Progenitor cell of endocrine pancreas (in vitro differentiated cells): ENCODE results near the gene ZKSCAN7.

- PRO-cap: no peak
Observed at GRCh38 chr3:43192381-43192980, 86.6 kb upstream of the POMGNT2 start.

DNA sequence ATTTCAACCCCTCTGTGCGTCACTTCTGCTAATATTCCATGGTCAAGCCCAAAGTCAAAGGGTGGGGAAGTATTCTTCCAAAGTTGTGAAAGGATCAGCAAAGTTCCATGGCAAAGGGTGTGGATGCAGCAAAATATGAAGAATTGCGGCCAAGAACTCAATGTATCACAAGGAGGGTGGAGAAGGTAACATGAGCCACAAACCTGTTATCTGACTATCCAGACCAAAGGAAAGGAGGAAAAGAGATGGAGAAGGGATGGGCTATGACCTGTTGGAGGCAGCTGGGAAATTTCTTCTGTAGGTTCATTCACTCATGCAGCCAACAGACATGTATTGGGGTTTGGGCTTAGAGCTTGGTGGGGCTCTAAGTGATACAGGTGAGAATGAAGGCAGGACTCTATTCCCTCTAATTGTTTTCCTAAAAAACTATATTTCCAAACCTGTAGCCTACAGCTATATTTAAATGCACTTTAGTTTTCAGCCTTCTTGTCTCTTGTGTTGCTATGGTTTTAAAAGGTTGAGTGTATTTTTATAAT is 71.0 kb upstream of the SNRK start:
- PRO-cap: no peak

GRCh38 chr3:43572609-43572902 is 49.3 kb downstream of the ANO10 start:
- PRO-cap: no peak

GRCh38 chr3:43638538-43639259 is 16.9 kb upstream of the ANO10 start:
- PRO-cap: no peak

GRCh38 chr3:44509619-44510066 is 32.2 kb upstream of the ZNF445 start:
- PRO-cap: unidirectional peak, plus-strand start at chr3:44509895

DNA sequence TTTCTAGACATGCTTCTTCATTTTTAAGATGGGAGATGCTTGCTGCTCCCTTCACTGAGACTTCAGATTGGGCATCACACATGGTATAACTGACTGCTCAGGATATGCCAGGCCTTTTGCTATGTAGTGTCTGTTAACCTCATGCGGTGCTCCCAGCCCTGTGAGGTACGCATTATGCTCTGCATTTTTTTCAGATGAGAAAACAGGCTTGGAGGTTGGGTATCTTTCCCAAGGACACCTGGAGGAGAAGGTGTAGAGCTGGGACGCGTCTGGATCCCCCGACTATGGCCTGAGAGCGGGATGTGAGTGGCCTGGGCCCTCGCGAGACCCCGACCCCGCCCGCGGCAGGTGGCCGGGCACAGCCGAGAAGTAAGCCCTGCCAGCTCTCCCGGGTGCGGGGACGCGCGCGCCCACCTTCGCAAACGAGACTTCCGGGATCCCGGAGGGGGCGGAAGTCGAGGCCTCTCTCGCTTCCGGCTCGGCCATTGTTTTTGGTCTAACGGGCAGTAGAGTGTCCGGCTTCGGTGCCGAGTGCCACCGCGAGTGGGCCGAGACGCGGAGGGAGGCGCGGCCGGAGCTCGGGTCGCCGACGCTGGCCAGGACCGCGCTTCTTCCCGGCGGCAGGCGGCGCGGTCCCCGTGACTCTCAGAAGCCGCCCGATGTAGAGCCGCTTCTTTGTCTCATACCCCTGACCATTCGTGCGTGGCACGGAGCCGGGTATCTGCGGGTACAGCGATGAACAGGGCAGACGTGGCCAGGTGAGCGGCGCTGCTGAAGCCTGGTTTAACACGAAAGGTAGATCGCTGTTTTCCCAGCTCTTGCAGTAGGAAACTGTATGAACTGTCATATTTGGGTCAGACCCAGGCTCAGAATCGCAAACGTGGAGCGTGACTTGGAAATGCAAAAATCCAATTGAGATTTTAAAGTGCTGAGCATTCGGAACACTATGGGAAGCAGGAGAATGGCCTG is at the start of gene ZKSCAN7:
TSS of gene ZKSCAN7 (plus strand) at position 470 of the 969 bp plus-strand sequence.
- PRO-cap: bidirectional peak, plus-strand start at position 485 of the sequence, minus-strand start at position 304 of the sequence; bidirectional peak, plus-strand start at position 720 of the sequence, minus-strand start at position 700 of the sequence

DNA sequence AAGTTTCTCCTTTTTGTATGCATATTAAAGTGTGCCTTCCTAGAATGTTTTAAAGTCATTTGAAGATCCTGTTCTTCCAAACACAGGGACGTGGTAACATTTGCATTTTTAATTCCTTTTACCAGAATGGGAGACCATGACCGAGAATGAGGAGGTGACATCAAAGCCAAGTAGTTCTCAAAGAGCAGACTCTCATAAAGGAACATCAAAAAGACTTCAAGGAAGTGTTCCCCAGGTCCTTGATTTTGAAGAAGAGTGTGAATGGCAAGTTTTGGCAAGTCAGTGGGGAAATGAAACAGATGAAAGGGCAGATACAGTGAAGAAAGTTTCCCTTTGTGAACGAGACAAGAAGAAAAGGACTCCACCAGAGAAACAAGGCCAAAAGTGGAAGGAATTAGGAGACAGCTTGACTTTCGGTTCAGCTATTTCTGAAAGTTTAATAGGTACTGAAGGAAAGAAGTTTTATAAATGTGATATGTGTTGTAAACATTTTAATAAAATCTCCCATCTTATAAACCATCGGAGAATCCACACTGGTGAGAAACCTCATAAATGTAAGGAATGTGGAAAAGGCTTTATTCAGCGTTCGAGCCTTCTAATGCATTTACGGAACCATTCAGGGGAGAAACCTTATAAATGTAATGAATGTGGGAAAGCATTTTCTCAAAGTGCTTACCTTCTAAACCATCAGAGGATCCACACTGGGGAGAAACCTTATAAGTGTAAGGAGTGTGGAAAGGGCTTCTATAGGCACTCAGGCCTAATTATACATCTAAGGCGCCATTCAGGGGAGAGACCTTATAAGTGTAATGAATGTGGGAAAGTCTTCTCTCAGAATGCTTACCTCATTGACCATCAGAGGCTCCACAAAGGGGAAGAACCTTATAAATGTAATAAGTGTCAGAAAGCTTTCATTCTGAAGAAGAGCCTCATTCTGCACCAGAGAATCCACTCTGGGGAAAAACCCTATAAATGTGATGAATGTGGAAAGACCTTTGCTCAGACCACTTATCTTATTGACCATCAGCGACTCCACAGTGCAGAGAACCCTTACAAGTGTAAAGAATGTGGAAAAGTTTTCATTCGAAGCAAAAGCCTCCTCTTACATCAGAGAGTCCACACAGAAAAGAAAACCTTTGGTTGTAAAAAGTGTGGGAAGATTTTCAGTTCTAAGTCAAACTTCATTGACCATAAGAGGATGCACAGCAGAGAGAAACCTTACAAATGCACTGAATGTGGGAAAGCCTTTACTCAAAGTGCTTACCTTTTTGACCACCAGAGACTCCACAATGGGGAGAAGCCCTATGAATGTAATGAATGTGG is 6.3 kb upstream of the ZNF35 start:
- PRO-cap: no peak

- PRO-cap: no peak
Observed at GRCh38 chr3:44914311-44915002, 40.0 kb downstream of the TGM4 start.

DNA sequence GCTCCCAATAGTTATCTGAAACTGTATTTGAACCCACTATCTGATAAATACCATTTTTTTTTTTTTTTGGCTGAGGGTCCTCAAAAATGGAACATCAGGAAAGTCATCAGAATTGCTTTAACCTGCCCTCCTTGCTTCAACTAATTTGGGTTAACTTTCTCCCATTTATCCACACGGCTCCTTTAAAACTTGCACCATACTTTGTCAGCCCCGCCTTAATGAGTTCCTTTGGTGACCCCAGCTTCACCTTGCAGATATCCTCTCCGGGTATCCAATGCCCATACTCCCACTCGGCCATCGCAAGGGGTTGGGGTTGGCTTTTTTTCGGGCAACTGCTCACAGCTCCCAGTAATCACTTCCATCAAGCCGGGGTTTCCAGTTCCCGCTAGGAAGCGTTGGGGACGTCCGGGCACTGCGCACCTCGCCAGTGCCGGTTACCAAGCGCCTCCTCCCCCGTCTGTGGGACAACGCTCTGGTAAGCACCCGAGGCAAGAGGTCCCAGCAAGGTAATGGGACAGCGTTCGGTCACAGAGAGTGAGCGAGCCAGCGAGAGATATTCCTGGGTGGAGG is 887 bp downstream of the ZDHHC3 start:
- PRO-cap: unidirectional peak, plus-strand start at position 504 of the sequence

- PRO-cap: no peak
Observed at GRCh38 chr3:44977129-44977604, 1.1 kb downstream of the EXOSC7 start.

DNA sequence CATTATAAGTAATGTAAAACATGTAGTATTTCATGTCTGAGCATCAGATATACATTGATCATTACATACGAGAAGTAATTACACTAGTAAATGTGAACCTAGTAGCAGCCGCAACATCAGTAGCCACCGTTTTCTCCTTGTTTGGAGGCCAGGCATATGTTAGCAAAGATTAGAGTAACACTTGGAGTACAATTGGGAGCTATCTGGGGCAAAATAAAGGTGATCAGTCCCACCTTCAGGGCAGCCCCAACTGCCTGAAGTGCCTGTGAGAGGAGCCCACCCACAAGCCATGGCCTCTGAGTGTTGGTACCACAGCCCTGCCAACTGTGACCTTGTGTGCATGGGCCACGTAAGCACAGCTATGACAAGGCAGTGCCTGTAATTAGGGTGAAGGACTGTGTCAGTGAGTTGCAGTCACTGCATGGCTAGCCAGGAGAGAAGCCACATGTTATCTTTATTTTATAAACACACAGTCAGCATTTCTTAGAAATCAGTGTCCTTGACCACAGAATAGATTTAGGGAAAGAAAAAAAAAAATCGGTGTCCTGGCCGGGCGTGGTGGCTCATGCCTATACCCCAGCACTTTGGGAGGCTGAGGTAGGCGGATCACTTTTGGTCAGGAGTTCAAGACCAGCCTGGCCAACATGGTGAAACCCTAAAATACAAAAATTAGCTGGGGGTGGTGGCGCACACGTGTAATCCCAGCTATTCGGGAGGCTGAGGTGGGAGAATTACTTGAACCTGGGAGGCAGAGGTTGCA is 24.8 kb downstream of the EXOSC7 start:
- PRO-cap: no peak

DNA sequence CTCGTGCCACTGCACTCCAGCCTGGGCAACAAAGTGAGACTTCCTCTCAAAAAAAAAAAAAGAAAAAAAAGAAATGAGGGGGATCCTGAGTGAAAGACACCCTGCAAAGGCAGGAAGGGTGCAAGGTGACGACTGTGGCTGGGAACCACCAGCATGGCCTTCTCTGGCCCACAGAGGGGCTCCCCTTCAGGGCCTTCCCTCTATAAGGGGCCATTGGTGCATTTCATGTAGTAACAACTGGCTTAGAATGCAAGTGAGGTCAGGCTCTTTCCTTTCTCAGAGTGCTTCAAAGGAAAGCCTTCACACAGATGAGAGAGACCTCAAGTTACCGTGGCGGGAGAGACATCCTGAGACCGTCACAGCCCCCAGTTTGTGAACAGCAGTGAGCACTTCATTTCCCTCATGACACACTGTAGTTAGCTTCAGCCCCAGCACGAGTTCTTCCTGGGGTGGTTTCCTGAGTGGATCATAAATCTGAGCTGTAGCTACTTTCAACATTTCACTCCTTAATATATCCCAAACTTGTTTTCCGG is 96.6 kb upstream of the LIMD1 start:
- PRO-cap: no peak

- PRO-cap: no peak
Observed at GRCh38 chr3:45547720-45548527, 46.6 kb upstream of the LIMD1 start.

GRCh38 chr3:45607714-45608115 is 13.2 kb downstream of the LIMD1 start:
- PRO-cap: no peak

DNA sequence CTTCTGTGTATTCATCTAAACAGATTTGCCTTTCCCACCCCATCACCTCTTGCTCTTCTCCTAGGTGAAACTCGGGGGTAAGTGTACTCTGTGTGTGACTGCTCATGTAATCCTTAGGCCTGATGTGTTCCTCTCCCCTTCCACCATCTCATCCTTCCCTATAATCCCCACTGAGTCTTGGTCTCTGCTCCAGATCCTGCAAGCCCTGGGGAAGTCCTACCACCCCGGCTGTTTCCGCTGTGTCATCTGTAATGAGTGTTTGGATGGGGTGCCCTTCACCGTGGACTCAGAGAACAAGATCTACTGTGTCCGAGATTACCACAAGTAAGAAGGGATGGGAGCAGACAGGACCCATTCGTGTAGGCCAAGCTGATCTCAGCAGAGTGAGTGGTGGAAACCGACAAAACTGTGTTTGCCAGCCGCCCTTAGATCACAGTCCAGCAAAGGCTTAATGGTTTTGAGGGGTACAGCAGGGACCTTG is 16.7 kb upstream of the SACM1L start:
- PRO-cap: no peak

DNA sequence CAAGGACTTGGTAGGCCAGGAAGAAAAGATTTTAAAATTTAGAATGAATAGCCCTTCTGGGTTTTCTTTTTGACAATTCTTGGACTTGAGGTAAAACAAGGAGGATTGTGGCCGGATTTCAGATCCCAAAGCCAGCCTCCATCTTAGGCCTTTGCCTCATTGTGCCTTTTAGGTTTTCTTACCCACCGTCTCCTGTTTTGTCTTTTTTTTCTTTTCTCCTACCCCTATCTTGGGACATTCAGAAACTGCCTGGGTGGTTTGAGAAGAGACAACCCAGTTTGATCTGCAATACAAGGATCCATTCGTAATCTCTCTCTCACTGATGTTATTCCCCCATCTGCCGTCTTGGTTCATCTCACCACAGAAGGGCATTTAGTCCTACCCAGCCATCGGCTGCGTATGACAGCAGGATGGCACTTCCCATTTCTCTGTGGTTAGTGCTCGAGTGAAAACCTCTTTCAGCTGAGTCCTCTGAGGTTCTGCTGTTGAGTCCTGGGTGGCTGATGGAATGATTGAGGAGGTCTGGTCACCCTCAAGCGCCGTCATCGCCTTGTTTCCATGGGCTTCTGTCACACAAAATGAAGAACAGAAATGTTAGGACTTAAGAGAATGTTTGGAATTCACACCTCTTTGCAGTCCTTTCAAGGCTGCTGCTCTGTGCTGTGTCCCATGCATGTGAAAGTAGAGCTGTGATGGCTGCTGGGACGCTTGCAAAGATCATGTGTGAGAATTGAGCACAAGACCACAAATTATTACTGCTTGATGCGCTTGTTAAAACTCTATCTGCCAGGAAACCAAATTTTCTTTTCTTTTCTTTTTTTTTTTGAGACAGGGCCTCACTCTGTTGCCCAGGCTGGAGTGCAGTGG is 9.5 kb upstream of the SACM1L start:
- PRO-cap: no peak

DNA sequence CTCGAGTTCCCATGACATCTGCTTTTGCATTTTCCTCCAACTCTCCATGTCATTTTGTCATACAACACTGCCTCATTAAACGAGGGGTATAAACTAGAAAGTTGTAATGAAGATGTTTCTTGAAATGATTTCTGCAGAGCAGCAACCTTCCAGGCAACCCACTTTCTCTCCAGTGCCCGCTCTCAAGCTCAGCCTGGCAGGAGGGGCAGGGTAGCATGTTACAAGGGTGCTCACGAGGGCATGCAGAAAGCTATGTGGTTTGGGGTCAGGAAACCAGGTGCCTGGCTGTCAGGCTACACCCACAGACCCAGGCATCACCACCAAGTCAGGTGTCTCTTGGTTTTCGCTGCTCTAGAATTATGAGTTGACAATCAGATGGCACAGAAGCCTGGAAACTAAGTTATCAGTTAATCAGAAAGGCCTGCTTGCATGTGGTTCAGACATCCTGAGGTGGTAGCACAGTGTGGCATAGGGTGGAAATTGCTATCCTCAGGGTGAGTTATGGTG is 16.3 kb upstream of the CCR9 start:
- PRO-cap: no peak

DNA sequence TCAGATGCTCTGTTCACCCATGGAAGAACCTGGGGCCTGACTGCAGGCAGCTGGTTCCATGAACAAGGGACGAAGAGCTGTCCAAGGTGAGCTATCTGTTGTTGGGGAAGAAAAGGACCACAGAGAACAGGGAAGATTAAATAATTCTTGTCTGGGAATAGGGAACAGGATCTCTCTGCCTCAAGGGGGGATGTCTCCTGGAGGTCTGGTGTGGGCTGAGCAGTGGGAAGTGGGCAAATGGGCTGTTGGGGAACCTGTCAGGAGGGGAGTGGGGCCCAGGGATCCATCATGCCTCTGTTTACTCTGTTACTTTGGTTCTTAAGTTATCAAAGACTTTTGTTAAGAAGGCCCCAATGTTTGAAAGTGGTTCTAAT is 22.8 kb upstream of the CXCR6 start:
- PRO-cap: no peak

- PRO-cap: no peak
Observed at GRCh38 chr3:45936047-45936506, 7.2 kb upstream of the CXCR6 start.

GRCh38 chr3:45988365-45988763 is 7.3 kb downstream of the FYCO1 start:
- PRO-cap: no peak